A375 (cell line): Measurements from ENCODE around the gene BRIX1.

DNA sequence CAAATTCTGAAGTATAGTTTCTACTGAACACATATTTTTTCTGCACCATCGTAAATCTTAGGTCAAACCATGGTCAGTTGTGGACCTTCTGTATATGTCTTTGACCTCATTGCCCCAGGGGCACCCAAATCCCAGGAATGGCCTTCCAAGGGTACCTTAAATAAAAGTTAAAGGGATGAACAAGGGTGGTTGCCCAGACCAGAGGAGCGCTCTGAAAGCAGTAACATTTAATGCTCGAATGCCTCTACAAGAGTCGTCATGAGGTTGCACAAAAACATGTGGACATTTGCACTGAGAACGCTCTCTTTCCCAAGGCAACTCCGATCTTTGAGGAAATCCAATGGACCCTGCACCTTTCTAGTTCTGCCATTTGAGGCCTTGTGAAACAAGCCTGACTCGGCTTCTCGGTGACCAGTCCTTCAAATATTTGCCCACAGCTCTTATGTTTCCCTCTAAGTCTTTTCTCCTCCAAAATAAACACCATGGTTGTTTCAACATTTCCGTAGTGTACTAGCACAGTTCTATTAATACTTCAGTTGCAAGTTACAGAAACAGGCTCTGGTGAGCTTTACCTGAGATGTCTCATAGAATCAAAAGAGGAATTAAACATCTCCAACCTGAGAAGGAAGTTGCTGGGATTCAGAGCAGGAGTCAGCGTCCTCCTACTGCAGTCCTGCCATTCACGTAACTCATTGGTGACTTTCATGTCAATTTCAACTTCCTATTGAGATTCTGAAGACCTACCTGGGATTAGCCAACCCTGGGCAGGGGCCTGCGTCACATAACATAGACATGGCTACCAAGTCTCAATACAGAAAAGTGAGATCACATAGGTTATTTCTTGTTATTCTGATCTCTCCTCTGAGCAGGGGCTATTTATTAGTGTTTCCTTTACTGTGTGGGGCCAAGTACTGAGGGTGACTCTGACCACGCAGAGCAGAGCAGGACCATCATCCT, 168.8 kb upstream of the RAI14 start:
- RAMPAGE, long total RNA, result no peak

DNA sequence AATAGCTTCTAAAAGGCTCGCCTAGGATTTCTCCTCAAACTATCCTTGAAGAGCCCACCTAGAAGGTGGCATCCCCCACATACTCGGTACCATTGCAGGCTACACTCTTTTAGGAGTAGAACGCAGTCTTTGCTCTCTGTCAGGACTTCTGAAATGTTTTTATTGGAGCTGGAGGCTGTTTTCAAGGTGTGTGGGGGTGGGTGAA, 159.6 kb upstream of the RAI14 start:
- RAMPAGE, long total RNA, result no peak

DNA sequence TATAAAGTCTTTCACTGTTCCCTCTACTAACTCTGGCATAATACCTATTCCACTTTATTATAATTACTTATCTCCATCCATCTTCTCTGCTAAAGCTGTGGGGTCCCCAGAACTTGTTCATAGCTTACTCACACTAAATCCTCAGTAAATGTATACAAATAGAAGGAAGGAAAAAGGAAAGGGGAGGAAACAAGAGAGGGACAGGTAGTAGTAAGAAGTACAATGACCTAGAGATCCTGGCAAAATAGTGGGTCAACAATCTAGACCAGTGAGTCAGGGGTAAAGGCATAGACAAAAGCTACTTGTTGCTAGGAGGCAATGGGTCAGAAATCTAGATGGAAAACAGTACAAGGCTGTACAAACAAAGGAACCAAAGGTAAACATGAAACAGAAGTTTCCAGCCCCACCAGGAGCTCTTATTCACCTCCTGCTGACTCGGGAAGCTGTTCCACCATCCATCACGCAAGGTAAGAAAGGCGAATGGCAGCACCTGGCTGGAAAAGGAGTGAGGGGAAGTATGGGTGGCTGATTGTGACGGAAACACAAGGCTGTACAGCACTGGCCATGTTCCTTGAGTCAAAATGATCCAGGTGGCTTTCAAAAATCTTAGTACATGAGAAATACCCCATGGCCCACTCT, 70.6 kb upstream of the RAI14 start:
- RAMPAGE, long total RNA, result no peak

DNA sequence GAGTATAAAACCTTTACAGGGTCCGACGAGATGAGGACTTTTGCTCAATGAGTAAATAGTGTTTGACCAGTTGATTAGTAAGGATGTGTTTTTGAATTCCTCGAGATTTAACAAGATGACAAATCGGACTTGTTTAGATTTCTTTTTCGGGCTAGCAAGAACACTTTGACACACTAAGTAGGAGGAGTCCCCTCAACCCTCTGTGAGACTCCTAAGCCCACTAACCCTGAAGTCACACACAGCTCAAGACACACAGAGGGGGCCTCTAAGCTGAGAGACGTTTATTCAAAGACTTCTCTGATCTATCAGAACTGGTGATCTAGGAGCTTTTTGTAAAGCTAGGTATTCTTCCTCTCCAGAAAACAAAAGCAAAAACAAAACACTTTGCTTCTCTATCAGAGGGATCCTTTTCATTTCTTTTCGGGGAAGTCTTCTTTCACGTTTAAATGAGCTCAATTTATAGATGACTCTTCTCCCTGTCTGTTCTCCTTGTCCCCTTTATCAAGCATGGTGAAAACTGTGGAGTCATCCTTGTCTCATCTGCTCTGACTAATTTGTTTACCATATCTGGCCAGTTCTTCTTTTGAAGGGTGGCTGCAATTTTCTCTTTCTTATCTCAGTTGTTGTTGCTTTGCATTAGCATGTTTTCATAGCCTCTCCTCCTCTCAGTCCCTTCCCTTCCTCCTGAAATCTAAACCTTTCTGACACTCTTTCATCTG, 68.7 kb upstream of the RAI14 start:
- RAMPAGE, long total RNA, result no peak

- RAMPAGE, long total RNA, result no peak
Measured at GRCh38 chr5:34648878-34649085, 7.3 kb upstream of the RAI14 start.

DNA sequence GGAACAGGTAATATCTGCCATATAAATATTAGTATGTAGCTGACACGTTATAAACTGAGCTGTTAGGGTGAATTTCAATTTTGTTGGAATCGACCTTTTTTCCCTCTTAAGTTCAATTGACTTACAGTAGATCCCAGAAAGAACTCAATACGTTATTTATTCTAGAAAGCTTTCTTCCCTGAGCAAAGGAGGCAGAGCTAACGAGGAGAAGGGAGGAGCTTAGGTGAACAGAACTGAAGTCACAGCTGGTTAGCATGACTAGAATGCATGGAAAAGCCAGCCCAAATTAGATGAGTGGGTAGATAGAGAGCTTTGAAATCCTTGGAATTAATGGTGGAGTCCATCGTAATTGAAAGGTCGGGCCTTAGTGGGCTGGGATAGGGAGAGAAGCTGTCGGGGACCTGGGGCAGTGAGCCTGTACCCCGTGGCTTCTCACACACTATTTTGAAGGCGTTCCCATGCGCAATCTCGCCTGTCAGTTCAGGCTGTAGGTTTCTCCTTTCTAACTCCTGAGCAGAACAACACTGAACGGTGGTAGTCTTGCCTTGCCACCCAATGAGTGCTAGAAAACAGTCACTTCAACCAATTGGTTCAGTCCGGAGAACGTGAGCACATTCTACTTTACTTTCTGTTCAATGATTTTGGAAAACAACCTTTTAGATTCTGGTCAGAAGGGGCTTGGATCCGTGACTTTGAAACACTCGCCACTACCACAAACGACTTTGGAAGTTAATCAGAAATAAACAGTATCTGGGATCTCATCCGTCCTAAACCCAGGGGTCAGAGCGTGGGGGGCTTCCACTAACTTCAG, 736 bp upstream of the RAI14 start:
- RAMPAGE, long total RNA, result no peak

- RAMPAGE, long total RNA, result no peak
Measured at GRCh38 chr5:34656710-34657381, 718 bp downstream of the RAI14 start.

- RAMPAGE, long total RNA, result no peak
Measured at GRCh38 chr5:34657382-34657515, 1.1 kb downstream of the RAI14 start.

DNA sequence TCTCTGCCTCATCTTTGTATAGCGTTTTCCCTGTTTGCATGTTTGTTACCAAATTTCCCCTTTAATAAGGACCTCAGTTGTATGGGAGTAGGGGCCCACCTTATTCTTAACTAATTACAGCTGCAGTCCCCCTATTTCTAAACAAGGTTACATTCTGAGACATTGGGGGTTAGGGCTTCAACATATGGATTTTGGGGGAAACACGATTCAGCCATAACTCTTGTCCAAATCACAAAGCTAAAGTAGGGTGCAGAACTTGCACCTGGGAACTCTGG, 43.3 kb downstream of the RAI14 start:
- RAMPAGE, long total RNA, result no peak

DNA sequence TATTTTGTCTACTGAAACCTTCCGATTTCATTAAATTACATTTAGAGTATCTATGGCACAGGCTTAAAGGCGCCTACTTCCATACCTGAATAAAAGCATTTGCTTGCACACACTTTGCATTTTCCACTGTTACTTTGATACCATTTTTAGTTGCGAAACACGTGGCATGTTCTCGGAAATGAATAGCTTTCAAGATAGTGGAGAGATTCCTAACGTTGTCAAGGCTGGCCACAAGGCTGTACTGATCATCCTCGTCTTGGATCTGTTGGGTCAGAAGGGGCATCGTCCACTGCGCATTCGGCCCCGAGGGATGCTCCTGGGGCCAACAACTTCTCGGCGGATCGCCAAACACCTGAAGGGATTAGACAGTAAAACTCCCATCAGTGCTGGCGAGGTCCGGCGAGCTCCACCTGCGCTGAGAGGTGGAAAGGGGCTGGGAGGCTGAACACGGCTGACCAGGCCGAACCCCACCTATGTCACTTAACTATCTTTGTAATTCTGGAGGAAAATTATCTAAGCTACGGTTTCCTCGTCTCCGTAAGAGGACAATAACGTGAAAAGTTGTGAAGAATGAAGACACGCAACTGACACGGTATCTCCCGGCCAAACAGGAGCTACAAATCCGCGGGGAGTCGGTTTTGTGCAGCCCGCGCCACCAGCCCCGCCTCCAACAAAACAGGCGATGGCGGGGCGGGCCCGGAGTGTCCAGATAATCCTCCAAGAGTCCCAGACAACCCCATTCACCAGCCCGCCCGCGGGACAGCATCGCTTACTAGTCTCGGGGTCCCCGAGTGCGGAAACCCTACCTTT, 489 bp downstream of the RAD1 start:
- RAMPAGE, long total RNA, result no peak

DNA sequence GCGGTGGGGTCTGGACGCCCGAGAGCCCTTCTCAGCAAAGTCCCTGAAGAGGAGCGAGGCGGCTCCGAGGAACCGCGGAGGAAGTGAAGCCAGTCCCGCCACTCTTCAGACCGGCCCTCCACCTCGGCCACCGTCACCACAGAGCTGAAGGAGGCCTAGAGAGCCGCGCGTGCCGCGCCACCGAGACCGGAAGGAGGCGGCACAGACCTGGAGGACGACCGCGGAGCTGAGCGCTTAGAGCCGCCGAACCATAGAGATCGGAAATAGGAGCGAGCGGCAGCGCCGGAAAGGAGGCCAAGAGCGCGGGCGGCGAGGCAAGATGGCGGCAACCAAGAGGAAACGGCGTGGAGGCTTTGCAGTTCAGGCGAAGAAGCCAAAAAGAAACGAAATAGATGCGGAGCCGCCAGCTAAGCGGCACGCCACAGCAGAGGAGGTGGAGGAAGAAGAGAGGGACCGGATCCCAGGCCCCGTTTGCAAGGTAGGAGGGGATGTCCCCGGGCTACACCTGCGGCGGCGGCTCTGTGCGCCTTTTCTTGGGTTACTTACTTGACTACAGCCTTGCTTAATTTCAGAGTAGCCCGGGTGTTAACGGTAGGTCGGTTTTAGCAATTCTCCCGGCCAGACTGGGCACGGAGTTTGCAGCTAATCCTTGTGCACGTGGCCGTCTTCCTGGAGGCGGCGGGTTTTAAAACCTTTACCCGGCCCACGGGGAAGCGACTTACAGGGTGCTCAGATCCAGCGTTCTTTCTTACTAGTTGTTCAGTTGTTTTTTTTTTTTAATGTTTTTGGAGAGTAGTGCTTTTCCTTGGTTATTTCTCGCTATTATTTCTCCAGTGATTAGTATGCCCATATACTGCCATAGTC, at the start of gene BRIX1:
Gene BRIX1 (plus strand): TSS at position 292 of the 864 bp plus-strand sequence.
- RAMPAGE, long total RNA, result start-site peak on the plus strand centred at position 302 of the sequence, 26 bp wide, 806 and 566 reads in 2 replicates

- RAMPAGE, long total RNA, result no peak
Measured at GRCh38 chr5:35048889-35049298, 1.1 kb upstream of the AGXT2 start.

- RAMPAGE, long total RNA, result no peak
Measured at GRCh38 chr5:35228208-35228904, 1.9 kb downstream of the PRLR start.

GRCh38 chr5:35860073-35860517, 3.4 kb downstream of the IL7R start:
- RAMPAGE, long total RNA, result no peak

GRCh38 chr5:36305358-36306069, 3.8 kb upstream of the RANBP3L start:
- RAMPAGE, long total RNA, result no peak

GRCh38 chr5:36569501-36570113, 36.8 kb upstream of the SLC1A3 start:
- RAMPAGE, long total RNA, result no peak

DNA sequence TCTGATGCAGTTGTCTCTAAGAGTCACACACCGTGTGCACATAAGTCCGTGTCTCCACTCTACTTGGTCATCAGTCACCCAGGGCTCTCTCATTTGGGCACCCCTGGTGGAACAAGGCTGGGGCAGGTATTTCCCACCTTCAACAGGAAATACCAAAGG, 12.5 kb downstream of the SLC1A3 start:
- RAMPAGE, long total RNA, result no peak

DNA sequence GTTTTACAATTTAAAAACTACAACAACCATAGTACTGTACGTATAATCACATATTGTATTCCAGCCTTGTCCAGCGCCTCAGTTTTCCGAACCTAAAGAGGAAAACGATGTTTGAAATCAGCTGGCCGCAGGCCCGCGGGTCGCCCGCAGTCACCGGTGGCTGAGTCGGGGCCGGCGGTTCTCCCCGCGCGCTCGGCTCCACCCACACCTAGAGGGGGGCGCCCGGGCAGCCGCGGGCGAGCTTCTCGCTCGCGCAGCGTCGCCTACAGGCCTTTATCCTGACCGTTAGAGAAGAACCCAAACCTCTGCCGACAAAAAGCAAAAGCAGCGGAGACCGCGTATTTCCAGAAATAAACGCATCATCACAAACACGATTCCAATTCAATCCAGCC, 821 bp upstream of the NIPBL start:
- RAMPAGE, long total RNA, result no peak

DNA sequence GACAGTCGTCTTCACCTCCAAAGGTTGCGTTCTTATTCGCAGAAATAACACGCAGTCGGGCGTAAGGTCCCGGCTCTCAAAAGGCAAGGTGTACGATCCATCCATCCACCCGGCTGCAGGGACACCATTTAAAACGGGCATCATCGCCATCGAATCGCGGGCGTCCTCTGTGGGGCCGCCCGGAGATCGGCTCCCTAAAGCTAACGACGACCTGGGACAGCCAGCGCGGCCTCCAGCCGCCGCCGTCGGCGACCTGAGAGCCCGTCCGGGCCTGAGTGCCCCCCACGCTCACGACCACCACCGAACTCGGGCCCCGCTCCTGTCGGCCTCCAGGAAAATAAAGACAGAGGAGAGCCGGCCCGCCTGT, 442 bp upstream of the NIPBL start:
- RAMPAGE, long total RNA, result no peak

GRCh38 chr5:36933814-36934494, 57.4 kb downstream of the NIPBL start:
- RAMPAGE, long total RNA, result no peak